ReNcell CX (cell line): ENCODE data around the genes C9orf50 and FNBP1.

- PRO-cap, result no peak
Measured at GRCh38 chr9:129432305-129432682, 188.6 kb downstream of the C9orf50 start.

DNA sequence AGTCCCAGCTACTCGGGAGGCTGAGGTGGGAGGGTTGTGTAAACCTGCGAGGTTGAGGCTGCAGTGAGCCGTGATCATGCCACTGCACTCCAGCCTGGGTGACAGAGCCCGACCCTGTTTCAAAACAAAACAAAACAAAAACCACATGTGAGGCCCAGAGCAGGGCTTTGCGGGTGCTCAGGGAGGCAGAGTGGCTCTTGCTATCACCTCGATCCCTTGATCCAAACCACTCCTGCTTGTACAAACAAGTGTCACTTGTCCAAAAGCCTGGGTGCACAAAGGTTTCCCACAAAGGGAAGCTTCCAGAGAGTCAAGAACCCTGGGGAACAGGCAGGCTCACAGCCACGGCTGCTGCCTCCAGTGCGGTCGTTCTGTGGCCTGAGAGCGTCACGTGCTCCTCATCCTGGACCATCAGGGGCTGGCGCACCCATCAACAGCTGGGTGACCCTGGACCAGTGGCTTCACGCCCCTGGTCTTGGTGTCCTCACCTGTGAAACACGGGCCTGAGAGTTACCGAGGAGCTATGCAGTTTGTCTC, 162.7 kb downstream of the C9orf50 start:
- PRO-cap, result no peak

DNA sequence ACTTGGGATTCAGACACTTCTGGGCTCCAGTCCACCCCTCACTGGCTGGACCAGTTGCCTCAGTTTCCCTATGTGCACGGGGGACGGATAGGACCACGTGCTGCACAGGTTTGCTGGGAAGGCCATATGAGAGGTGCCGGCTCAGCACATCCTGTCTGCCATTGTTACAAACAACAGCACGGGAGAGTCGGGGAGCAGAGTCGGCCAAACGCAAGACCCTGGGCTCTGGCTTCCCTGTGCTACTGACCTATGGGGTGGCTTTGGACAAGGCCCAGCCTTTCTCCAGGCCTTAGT, 133.3 kb downstream of the C9orf50 start:
- PRO-cap, result no peak

- PRO-cap, result no peak
Measured at GRCh38 chr9:129495106-129496057, 125.5 kb downstream of the C9orf50 start.

DNA sequence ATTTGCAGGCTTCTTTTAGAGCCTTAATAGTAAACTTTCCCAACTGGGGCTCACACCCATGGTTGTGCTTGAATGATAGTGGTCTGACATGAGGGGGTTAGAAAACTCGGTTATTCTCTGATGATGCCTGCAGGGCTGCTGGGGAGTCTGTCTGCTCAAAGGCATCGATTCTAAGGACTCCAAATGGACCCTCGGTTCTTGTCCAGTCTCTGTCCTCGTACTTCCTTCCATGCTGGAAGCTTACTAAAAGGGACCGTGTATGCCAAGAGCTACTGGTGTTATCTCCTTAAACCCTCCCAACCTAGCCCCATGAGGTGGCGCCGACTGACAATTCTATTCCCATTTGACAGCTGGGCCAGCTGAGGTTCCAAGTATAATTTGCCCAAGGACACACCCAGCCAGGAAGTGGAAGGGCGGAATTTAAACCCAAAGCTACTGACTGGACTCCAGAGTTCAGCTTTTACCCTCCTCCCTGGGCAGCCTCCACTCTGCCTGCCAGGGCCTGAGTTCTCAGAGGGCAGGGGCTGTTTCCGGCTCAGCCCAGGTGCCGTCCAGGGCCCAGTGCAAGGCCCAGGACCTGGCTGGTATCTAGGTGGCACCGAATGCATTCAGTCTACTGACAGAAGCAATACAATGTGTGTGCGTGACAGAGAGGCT, 71.9 kb downstream of the C9orf50 start:
- PRO-cap, result no peak

GRCh38 chr9:129561560-129562075, 59.3 kb downstream of the C9orf50 start:
- PRO-cap, result no peak

GRCh38 chr9:129607486-129608074, 13.3 kb downstream of the C9orf50 start:
- PRO-cap, result bidirectional peak, plus-strand start at chr9:129607946, minus-strand start at chr9:129607804

DNA sequence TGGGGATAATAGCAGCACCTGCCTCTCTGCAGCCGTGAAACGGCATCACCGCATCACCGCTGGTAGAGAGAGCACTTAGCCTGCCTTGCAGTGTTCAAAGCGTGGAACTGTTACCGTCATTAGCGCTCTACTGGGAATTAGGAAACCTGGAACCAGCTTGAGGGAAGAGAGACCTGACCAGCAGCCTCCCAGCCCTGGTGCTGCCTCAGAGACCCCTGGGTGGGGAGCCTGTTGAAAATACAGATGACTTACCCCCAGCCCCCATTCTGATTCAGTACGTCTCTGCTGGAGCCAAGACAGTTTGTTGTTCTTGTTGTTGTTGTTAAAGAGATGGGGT, at the start of gene C9orf50:
Gene C9orf50 (minus strand): TSS at position 68 of the 337 bp plus-strand sequence.
- PRO-cap, result no peak

GRCh38 chr9:129631329-129632304, 5.7 kb downstream of the NTMT1 start:
- PRO-cap, result bidirectional peak, plus-strand start at chr9:129632004, minus-strand start at chr9:129631848

- PRO-cap, result no peak
Measured at GRCh38 chr9:129664542-129665116, 818 bp upstream of the PRRX2 start.

DNA sequence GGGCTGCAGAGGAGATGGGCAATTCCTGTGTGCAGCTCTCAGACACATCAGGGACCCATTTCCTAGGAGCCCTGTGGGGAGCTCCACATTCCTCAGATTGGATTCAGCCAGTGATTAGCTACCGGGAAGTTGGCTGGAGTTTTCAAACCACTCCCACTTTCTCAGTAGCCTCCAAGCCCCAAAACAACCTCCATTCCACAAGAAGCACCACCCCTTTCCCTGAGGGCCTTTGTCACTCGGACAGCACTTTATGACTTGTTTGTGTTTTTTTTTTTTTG, 9.2 kb upstream of the PTGES start:
- PRO-cap, result no peak

DNA sequence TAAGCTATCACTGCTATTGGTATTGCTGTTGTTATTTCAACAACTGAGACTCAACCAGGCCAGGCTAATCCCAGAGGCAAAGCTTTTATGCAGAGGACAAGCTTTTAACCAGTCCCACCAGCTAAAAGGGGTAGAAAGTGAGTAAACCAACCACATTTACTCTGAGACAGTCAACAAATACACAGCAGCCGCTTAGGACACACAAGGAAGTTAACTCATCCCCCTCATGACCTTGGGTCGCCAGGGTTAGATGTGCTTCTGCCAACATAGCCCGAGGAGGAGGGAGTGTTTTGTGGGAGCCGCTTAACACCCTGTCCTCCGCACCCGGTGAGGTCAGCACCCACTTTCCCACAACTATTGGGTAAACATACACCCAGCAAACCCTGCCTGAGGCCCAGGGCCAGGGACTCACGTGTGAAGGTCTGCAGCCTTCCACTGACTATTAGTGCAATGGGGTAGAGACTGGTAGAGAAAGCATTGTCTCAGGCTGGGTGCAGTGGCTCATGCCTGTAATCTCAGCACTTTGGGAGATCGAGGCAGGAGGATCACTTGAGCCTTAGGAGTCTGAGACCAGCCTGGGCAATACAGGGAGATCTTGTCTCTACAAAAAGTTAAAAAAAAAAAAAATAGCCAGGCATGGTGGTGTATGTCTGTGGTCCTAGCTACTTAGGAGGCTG, 20.8 kb upstream of the PTGES start:
- PRO-cap, result no peak

DNA sequence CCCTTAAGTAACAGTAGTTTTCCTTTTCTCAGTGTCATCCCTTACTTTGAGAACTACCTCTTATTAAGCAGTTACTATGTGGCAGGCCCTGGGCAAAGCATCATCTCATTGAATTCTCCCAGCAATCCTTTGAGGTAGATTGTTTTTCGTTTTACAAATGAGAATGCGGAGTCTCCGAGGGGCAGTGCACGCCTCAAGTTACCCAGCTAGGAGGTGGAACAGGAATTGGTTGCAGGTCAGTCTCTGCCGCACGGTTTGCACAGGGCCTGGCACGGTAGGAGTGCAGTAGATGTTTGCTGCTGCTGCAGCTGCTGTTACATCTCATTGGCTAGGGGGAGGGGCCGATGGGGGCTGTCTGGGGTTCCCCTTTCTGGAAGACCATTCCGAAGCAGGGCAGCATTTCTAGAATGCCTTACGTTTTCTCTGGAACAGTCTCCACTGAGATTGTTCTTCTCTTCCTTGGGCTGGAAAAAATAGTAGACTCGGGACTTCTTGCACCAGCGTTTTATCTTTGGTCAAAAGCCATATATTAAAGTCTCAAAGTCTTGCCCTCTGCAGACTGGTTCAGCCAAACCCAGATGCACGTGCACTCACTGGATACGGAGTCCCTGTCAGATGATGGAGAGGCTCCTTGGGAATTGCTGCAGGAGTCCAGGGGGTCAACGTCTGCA, 1.1 kb downstream of the USP20 start:
- PRO-cap, result no peak

DNA sequence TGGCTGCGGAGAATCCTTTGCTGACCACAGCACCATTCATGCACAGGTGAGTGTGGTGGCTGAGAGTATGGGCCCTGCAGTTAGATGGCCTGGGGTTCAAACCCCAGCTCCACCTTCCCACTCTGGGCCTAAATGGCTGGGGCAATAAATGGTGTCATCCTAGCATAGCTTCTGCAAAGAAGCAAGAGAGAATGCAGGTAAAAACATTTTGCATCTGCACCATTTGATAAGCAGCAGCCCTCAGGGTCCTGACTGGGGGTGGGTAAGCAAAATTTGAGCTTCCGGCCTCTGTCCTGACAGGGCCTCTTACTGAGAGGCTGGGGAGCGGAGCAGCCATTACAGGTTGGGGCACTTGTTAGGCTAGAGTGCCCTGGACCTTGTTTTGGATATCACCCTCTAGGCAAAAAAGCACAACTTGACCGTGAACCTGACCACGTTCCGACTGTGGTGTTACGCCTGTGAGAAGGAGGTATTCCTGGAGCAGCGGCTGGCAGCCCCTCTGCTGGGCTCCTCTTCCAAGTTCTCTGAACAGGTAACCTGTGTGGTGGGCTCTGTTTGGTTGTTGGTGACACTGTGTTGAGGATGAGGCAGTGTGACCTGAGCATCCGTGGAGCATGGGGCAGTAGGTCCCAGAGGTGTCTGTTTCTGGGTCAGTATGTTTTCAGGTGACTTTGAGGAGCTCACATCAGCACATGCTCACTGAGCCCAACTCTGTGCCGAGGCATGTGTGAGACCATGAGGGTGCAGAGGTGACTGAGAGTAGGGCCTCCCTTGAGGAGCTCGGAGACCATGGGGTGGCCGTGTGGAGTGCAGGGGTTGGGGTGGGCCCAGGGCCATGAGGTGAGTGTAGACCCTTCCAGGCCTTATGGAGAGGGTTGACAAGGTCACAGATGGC, 23.1 kb downstream of the USP20 start:
- PRO-cap, result no peak

- PRO-cap, result no peak
Measured at GRCh38 chr9:129894015-129894517, 58.8 kb downstream of the USP20 start.

- PRO-cap, result no peak
Measured at GRCh38 chr9:129962214-129962685, 80.7 kb downstream of the FNBP1 start.

DNA sequence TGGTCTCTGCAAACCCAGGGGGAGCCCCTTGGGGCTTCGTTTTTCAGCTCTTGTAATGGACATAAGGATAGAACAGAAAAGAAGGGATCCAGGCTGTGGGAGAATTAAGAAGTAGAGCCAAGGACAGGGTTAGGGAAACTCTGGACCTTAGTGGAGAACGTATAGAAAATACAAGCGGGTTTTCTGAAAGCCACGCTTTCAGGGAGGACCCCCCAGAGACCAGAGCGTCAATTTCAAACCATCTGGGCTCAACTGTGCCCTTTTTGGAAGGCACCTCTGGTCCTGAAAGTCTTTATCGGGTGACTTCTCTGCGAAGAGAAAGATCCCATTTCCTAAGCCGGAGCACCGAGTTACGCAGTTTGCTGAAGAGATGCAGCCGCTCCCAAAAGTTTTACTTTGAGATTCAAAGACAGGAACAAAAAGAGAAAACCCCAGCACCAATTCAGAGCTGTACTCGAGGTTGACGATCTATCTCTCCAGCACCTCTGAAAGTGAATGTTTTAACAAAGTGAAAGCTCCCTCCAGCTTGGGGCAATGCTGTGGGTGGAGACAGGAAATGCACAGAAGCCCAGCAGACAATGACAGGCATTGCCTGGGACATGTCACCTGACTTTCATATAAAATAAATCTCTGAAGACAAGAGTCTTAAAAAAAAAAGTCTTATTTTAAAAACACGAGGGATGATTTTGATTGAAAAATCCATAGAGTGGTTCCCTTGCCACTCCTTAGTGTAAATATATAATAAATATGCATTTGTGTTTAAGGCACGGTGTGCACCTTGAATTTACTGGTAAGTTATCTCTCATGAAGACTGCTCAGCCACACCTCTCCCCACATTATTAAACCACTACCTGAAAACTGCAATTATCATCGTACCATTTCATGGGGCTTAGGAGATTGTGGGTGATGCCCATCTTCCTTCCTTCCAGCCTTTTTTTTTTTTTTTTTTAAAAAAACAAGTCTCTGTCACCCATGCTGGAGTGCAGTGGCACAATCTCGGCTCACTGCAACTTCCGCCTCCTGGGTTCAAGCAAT, 80.0 kb downstream of the FNBP1 start:
- PRO-cap, result unidirectional peak, minus-strand start at position 487 of the sequence

DNA sequence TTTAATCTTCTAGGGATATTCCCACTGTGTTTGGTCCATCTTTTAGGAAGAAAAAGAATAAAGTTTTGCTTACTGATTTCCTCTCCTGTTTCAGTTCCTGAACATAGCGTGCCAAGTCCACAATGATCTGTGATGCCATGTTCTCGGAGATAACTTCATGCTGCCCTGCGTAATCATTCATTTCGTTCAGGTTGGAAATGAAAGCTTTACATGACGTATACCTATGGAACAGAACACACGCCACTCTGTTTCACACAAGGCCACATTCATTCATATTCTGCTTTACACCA, 64.7 kb downstream of the FNBP1 start:
- PRO-cap, result no peak

DNA sequence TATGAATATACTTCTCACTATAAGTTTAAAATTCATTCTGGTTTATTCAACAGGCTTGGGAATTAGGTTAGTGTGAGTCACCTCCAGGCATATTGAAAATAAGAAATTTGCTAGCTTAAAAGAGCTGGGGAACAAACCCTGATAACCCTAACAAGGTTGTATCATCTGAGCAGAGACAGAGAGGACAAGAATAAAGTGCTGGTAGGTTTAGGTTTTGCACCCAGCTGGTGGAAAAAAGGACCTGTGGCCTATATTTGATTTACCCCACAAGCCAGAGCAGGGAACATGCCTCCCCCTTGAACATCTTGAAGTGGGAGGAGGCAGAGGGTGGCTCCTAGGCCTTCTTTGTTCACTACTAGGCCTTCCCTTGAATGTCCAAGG, 12.3 kb downstream of the FNBP1 start:
- PRO-cap, result no peak

DNA sequence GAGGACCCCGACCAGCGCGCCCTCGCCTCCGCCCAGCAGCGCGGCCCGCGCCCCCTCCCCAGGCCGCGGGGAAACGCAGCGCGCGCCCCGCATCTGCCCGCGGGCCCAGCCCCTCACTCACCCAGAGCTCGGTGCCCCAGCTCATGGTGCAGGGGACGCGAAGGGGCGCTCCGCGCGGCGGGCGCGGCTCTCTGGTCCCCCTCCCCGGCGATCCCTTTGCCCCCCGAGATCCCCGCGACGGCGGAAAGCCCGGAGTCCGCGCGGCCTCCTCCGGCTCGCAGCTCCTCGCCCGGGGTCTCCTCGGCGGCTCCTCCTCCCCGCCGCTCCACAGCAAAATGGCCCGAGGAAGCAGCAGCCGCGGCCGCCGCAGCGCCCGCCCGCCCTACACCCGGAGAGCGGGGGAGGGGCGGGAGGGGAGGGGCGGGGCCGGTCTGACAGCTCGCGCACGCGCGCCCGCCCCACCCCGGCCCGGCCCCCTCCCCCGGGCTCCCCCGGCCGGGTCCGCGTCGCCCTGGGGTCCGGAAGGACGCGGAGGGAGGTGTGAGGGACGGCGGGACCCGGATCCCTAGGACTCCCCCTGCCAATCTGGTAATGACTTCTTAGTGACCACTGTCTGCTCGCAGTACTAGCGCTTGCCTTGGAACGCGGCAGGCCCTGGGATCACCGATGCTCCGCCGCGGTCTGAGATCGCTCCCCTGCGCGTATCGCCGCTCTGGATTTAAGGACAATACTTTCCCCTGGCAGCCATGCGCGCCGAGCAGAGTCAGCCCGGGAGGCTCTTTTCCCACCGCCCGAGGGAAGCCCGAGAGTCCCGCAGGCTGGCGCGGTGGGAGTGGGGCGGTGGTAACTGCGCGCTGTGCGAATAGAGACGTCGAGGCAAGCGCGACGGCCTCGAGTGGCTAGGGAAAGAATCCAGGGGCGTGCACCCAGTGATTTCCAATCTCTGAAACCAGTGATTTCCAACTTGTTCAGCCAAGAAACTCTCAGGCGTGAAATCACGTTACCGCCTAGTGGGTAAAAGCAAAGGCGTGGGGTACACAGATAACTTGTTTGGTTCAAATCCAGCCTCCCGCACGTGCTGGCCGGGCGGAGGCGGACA, at the start of gene FNBP1:
Gene FNBP1 (minus strand): TSS at position 359 of the 1,099 bp plus-strand sequence.
- PRO-cap, result bidirectional peak, plus-strand start at position 130 of the sequence, minus-strand start at position 93 of the sequence; bidirectional peak, plus-strand start at position 628 of the sequence, minus-strand start at position 331 of the sequence